UCH-1 (cell line): ENCODE data around the genes TRERF1, BICRAL and CRIP3.

DNA sequence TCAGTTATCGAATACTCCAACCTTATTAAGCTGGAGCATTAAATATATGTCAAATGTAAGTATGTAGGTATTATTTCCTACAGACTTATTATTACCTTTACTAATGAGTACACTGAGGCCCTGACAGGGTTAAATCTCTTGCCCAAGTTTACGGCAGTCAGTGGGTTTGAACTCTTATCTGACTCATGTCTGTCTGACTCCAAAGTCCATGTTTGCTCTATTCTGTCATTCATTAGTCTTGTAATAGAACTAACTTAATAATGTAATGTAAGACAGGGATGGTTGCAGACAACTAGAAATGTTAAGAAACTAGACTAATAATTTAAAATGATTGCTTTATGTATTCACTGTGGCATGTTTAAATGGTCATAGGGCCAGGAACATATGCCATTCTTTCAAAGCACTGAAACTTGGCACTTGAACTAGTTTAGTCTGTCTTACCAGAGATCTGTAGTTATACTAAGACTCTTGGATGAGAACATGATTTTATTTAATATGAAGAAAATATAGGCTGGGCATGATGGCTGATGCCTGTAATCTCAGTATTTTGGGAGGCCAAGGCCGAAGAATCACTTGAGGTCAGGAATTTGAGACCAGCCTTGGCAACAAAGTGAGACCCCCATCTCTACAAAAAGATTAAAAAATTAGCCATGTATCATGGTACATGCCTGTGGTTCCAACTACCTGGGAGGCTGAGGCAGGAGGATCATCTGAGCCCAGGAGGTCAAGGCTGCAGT, 9.7 kb upstream of the GUCA1B start:
- RRBS: no CpG with 5 or more reads among the region's 3 CpGs

GRCh38 chr6:42276009-42276602, 58.4 kb upstream of the MRPS10 start:
- RRBS: no CpG with 5 or more reads among the region's 12 CpGs

- RRBS: no CpG with 5 or more reads among the region's 14 CpGs
Observed at GRCh38 chr6:42279003-42280064, 61.7 kb upstream of the MRPS10 start.

GRCh38 chr6:42291872-42292587, 74.4 kb upstream of the MRPS10 start:
- RRBS: no CpG with 5 or more reads among the region's 7 CpGs

DNA sequence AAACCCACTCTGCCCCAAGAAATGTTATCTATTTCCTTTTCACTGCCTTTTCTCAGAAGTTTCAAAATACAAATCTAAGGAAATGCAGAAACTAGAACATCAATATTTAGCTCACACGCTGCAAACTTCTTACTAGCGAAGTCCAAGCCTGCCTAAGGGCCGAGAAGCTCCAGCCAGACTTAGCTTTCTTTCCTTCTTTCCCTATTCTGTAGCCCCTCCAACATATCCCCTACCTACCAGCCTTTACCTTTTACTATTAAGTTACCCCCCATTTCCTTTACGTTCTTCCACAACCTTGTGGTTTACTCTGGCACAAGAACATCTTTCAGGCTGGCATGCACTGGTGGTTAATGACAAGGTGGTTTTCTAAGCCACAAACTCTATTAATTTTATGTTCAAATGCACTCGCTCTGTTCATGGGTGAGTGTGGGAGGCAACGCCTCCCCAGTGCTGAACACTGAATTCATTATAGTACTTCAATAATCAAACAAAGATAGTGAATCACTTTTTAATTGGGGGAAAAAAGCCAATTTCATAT, 64.5 kb downstream of the TRERF1 start:
- RRBS: no CpG with 5 or more reads among the region's 6 CpGs

- RRBS: no CpG with 5 or more reads among the region's 4 CpGs
Observed at GRCh38 chr6:42441457-42441852, 10.3 kb downstream of the TRERF1 start.

DNA sequence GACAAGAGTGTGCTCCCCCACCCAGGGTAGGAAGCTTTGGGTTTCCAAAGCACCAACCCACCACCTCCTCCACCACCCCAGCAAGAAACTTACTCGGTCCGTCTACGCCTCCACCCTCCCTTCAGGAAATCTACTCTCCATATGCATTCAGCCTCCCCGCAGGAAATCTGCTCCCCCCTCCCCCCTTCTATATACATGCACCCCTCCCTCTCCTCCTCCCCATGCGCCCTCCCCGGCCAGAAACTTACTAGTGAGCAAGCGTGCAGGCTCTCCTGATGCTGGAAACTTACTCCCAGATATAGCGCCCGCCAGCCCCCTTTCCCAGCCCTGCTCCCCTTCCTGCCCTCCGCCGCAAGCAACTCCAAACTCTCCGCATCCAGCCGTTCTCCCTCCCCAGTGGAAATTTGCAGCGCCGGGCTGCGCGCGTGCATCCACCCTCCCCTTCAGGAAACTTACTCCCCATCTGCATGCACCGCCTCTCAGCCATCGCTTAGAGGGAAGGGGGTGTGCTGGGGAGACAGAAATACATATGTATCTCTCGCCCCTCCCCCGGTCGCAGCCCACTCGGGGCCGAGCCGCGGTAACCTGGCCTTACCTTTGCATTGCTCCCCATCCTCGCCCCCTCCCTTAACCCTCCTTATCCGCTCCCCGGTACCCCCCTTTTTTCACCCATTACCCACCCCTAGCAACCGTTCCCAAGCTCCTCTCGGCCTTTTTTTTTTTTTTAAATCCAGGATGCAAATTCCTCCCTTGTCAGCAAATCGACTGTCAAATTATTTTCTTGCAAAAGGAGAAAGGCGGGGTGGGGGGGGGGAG, at the start of gene TRERF1:
Gene TRERF1 (minus strand): TSS at position 501 of the 816 bp plus-strand sequence.
- RRBS: 5% methylated on average over 3 of the region's 34 CpGs

- RRBS: no CpG with 5 or more reads among the region's 23 CpGs
Observed at GRCh38 chr6:42454175-42455139, 2.7 kb upstream of the TRERF1 start.

GRCh38 chr6:42726446-42727695, 4.5 kb upstream of the PRPH2 start:
- RRBS: no CpG with 5 or more reads among the region's 71 CpGs

DNA sequence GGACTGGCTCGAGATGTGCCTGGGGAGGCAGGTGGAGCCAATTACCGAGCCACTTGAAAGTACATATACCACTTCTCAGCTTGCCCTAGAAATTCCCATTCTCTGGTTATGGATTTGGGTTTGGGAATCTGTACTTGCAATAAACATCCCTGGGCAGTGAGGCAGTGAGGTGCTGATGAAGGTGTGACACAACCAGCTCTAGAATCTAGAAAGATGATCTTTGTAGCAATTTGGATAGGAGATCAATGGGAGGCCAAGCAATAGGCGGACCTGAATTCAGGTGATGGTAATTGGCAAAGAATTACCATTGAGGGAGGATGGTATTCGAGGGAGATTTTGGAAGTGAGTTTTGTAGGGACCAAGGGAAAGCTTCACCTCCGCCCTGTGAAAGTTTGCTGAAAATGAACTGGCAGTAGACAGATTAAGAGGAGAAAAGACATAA, 9.3 kb upstream of the BICRAL start:
- RRBS: no CpG with 5 or more reads among the region's 5 CpGs

DNA sequence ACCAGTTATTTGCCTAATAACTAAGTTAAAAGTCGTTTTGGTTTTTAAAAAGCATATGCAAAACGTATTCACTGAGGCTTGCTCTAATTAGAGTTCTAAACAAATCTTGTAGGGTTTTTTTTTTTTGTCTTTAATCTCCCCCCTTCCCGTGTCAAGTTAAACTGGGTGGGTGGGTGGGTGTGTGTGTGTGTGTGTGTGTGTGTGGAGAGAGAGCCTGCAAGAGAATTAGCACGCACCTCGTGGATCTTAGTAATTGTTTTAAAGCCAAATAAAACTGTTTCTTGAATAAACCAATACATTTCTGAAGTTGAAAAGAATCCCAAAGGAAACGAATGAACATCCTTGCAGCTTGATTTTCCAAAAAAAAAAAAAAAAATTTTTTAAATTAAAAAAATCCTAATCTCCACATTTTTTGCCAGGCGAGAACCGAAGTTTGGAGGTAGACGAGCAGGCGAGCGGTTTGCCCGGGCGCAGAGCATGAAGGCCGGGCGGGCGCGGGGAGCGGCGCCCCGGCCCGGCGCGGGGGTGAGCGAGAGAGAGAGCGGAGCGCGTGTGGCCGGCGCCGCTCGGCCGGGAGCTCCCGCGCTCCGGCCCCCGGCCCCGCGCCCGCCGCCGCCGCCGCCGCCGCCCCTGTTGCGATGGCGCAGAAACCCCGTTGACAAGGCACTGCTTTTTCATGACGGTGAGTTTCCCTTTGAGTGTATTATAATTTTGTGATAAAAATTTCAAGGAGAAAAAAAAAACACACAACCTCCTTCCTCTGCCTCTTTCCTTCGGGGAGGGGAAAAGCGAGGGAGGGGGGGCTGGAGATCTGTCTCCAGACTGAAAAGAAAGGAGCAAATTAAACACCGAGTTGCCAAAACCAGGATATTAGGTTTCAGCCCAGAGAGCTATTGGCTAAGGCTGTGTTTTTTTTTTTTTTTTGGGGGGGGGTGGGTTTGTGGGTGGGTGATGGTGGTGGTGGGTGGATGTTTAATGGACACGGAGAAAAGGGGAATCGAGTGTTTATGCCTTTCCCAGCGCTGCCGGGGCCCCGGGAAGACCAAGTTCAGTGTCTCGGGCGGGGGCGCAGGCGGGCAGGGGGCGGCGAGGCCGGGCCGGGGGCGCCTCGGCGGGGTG, at the start of gene BICRAL:
Gene BICRAL (plus strand): TSS at position 633 of the 1,119 bp plus-strand sequence.
- RRBS: 6% methylated on average over 16 of the region's 68 CpGs

DNA sequence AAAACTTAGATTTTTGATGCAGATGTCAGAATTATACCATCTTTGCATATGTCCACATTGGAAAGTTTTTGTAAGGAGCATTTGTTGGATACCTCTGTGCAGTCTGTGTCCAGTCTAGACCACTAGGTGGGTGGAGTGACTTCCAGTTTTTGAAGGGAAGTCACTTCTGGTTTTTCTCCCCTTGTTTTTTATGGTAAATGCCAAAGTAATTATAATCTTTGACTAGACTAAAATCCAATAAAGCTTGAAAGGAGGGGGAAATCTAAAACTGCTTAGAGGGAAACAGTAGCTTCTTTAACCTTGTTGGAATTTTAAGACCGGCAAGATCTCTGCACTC, 4.3 kb downstream of the BICRAL start:
- RRBS: no CpG with 5 or more reads among the region's 1 CpG

DNA sequence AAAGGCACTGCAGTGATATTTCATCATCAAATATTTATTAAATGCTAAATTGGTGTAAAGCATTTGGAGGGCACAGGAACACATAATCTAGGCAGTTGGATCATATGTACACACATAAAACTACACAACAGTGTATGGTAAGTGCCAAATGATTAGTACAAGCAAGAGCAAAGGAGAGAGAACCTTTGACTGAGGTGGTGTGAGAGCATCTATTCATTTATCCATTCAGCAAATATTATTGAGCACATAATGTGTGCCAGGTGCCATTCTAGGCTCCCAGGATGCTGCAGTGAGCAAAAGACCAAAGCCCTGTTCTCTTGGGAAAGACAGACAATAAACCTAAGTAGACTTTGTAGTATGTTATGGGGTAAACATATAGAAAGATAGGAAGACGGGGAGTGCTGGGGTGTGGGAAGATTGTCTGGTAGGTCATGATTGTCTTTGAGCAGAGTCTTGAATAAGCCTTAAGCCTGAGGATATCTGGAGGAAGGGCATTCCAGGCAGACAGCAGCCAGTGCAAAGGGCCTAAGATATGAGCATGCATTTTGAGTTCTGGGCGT, 14.1 kb downstream of the BICRAL start:
- RRBS: no CpG with 5 or more reads among the region's 2 CpGs

GRCh38 chr6:42962838-42963681, 2.5 kb downstream of the GNMT start:
- RRBS: 85% methylated on average over 3 of the region's 19 CpGs

DNA sequence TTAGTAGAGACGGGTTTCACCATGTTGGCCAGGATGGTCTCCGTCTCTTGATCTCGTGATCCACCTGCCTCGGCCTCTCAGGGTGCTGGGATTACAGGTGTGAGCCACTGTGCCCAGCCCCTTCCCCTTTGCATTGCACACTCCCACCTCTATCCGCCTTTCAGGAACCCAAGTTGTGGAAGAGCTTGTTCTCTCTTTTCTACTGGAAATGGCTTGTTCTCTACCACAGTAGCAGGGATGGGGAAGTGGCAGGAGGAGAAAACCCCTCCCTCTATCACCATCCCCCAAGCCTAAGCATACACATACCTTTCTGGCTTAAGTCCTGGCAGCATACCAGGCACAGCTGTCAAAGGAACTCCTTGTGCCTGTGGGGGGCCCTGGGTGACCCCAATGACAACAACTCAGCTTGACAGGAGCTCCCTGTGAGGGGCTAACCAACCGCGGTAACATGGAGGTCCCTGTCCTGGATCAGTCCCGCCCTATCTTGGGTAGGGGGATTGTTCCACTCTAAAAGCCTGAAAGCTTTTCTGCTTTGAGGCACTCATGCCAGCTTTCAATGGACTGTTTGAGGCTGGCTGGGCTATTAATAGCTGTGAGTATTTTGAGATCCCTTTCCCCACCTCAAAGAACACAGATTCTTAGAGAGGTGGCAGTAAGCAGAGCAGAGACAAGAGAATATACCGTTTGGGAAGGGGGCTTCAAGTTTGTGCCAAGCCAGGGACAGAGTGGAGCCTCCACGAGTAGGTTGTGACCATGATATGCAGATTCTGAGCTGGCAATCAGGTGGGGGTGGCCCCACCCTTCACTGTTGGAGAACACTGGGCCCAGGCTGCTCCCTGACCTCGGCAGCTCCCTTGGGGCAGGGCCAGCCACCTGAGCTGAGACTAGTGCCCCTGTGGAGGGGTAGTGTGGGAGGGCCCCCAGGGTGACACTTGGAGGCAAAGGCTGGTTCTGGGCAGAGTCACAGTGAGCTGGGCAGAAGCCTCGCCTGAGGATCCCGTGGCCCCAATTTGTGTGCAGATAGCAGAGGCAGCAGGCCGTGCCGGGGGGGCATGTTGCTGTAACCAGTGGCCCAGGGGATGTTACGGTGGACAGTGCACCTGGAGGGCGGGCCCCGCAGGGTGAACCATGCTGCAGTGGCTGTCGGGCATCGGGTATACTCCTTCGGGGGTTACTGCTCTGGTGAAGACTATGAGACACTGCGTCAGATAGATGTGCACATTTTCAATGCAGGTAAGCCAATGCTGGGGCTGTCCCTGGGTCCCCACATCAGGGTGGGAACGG, 2.5 kb downstream of the KLHDC3 start:
- RRBS: no CpG with 5 or more reads among the region's 23 CpGs

DNA sequence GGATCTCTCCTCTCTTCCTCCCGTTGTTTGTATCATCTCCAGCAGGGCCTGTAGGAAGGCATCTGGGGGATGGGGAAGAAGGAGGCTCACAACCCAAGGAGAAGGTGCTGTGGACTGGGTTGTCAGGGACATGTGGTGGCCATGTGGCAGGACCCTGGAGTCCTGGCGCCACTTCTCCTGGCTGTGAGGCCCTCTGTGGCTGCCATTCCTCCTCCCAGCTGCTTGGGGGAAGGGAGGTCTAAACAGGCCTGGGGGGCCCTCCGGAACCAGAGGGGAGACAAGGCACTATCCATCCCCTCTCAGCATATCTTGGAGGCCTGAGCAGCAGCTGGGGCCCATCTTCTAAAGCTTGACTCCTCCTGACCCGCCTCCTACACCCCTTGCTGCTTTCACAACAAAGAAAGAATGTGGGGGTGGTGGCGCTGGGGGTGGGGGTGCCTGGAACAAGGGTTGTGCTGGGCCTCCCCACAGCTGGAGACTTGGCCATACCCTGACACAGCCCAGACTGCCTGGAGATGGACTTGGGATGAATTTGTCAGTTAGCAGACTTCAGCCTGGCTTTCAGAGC, 824 bp upstream of the PTK7 start:
- RRBS: no CpG with 5 or more reads among the region's 5 CpGs

DNA sequence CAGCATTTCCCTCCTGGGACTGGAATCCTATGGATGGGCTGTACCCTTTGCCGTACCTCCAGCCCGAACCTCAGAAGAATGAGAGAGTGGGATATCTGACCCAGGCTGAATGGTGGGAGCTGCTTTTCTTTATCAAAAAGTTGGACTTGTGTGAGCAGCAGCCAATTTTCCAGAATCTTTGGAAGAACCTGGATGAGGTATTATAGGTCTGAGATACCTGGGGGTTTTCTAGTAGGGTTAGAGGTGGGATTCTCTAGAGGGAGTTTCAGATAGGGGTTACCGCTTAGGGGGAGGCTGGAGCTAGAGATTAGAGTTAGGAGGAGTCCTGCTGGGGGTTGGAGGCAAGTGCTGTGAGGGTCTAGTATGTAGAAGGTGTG, 5.2 kb downstream of the CUL9 start:
- RRBS: no CpG with 5 or more reads among the region's 3 CpGs

- RRBS: 99% methylated on average over 2 of the region's 10 CpGs
Observed at GRCh38 chr6:43222520-43222946, 6.7 kb downstream of the DNPH1 start.

- RRBS: no CpG with 5 or more reads among the region's 6 CpGs
Observed at GRCh38 chr6:43290913-43291480, 7.1 kb upstream of the SLC22A7 start.

- RRBS: no CpG with 5 or more reads among the region's 43 CpGs
Observed at GRCh38 chr6:43308257-43309193, at the start of gene CRIP3. Gene CRIP3 (minus strand): TSS chr6:43308826.